IMR-90 (cell line): ENCODE data around the gene LAMB1.

- RRBS: 2% methylated on average over 17 of the region's 35 CpGs
CAGE:
- cytosol, long polyA plus RNA: no peak
- long polyA plus RNA: no peak
- nucleus, long polyA plus RNA: no peak
These were observed 1.0 kb downstream of the HBP1 start for GRCh38 chr7:107169629-107170379.

DNA sequence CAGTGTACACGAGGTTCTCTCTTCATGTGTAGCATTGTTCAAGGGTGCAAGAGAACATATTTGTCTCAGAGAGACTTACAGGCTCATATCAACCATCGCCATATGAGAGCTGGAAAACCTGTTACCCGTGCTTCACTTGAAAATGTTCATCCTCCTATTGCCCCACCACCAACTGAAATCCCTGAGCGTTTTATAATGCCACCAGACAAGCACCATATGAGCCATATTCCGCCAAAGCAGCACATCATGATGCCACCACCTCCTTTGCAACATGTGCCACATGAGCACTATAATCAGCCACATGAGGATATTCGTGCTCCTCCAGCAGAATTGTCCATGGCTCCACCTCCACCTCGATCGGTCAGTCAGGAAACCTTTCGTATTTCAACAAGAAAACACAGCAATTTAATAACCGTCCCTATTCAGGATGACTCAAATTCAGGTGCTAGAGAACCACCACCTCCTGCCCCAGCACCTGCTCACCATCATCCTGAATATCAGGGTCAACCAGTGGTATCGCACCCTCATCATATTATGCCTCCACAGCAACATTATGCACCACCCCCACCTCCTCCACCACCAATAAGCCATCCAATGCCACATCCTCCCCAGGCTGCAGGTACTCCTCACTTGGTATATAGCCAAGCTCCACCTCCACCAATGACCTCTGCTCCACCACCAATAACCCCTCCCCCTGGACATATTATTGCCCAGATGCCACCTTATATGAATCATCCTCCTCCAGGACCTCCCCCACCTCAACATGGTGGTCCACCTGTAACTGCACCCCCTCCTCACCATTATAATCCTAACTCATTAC, 14.4 kb downstream of the CBLL1 start:
- RRBS: no CpG with 5 or more reads among the region's 11 CpGs
CAGE:
- cytosol, long polyA plus RNA: no peak
- long polyA plus RNA: start-site peak on the minus strand centred at position 623 of the sequence, 140 bp wide, 44 and 49 reads in 2 replicates
- nucleus, long polyA plus RNA: no peak

DNA sequence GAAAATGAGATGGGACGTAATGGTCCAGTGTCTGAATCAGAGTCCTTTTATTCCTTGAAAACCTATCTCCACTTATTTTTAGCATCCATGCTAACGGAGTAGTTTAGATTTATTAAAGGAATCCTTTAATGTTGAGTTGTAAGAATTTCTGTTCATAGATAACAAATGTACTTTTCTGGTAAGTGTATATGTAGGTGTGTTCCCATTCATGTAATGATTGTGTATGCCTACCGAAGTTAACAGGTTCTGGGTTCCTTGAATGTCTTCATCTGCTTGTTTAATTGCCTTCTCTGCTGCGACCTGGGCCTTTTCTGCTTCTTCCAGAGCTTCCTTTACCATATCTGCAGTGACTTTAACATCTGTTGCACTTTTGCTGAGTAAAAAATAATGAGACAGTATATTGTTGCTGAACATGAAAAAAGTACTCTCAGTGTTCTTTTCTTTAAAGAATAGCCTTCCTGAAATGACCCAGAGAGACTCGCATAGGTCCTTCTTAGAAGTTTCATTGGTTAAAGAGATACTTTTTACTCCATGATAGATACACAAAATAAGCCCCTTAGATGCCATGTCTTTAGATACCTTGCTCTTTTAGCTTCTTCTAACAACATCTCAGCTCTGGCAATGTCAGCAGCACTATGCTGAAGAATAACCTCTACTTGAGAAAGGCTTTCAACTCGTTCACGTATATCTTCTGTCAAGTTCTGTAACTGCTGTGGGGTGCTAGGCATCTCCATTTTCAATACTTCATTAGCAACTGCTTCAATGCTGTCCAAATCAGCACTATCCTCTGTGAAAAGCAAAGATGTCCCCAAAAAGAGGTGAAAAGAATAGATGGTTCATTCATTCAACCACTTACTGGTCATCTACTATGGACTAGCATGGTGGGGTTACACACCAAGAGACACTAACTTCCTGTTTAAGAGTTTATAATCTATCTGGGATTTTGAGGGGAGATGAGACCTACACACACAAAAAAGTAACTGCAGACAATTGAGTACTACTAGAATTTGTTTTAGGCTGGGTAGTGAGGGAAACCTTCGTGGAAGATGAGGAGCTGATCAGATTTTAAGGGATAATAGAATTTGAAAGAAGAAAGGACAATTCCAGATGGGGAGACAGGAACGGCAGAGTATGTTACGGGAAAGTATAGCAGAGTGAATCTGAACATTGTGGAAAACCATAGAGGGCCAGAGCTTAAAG, 38.2 kb downstream of the DLD start:
- RRBS: no CpG with 5 or more reads among the region's 10 CpGs
CAGE:
- cytosol, long polyA plus RNA: no peak
- long polyA plus RNA: no peak
- nucleus, long polyA plus RNA: no peak

DNA sequence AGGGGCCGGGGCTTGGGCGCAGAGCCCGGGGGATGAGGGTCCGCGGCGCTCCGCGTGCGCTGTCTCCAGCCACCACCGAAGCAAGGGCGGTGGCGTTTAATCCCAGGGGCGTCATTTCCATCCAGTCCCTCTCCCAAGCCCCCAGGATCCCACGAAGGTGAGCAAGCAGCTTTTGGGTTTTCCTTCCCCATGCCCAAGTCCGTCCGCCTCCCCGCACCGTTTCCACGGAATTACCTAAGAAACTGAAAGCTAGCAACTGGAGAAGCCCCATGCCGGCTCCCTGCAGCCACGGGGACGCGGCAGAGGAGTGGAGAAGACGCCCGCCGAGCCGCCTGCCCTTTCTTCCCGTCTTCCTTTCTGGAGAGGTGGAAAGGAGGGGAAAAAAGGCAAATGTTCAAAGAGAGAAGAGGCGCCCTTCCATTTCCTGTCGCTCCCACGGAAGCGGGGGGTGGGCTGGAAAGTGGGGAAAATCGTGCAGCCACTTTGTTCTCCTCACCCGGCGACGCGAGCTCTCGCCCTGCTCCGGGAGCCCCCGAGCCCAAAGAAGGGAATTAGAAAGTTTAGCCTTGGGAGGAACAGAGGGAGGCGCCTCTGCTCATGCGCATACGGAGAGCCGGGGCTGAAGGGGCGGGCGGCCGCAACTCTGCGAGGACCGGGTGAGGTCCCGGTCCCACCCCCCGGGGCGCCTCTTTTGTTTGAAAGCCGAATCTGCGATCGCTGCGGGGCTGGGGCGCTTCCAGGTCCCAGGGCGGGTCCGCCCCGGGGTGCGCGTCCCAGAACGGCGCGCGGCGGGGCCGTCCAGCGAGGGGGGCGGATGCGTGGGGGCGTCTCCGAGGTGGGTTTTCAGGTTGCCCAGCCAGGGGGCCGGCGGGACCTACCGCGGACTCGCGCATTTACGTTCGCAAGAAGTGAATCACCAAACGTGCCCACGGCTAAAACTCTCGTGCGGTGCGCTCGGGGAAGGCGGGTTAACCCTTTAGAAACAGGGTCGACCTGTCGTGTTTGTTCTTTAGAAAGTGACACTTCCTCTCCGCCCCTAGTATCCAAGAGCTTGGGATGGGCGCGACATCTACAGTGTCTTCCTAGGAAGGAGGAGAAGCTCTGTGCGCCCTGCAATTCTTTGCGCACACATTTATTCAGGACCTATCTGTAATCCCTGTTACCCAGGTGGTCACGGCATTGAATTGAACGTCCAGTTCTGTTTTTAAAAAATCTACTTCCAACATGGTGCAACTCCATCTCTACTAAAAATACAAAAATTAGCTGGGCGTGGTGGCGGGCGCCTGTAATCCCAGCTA, at the start of gene LAMB1:
Gene LAMB1, minus strand, starts transcription at position 547 of the 1,298 bp plus-strand sequence.
- RRBS: 2% methylated on average over 29 of the region's 100 CpGs
CAGE:
- cytosol, long polyA plus RNA: start-site peak on the minus strand centred at position 405 of the sequence, 102 bp wide, 22 and 46 reads in 2 replicates; start-site peak on the minus strand centred at position 551 of the sequence, 74 bp wide, 230 and 453 reads in 2 replicates
- long polyA plus RNA: start-site peak on the minus strand centred at position 361 of the sequence, 14 bp wide, 22 and 26 reads in 2 replicates; start-site peak on the minus strand centred at position 540 of the sequence, 46 bp wide, 156 and 262 reads in 2 replicates
- nucleus, long polyA plus RNA: start-site peak on the minus strand centred at position 460 of the sequence, 206 bp wide, 385 and 556 reads in 2 replicates

- RRBS: no CpG with 5 or more reads among the region's 2 CpGs
CAGE:
- cytosol, long polyA plus RNA: no peak
- long polyA plus RNA: no peak
- nucleus, long polyA plus RNA: no peak
These were observed 35.9 kb downstream of the LAMB4 start for GRCh38 chr7:108094272-108094726.

GRCh38 chr7:108494008-108494614, 31.8 kb downstream of the PNPLA8 start:
- RRBS: no CpG with 5 or more reads among the region's 2 CpGs
CAGE:
- cytosol, long polyA plus RNA: no peak
- long polyA plus RNA: no peak
- nucleus, long polyA plus RNA: no peak

DNA sequence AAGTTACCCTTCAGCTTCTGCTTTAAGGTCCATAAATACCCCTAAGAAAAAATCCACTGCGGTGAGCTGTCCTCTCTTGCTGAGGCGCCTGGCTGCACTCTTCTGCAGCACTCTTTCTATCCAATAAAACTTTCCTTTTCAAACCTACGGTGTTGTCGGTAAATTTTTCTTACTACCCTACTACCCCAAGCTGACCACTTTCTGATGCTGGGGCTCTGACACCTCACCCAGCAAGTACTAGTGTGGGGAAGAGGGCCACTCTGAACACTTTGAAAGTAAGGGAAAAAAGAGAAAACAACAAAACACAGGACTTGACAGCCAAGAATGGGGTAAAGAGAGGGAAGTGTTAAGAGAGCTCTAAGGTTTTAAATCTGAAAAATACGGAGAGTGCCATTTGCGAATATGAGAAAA, 2.3 kb downstream of the PNPLA8 start:
- RRBS: no CpG with 5 or more reads among the region's 6 CpGs
CAGE:
- cytosol, long polyA plus RNA: no peak
- long polyA plus RNA: no peak
- nucleus, long polyA plus RNA: no peak

DNA sequence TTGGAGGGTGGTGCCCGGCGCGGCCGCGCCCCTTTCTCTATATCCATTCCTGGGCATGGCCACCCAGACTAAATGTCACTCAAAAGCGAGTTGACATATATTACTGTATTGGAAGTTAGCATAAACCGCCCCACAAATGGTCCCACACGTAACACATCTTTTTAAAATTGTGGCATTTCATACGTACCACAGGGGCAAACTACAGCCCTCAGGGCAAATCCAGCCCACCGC, 586 bp upstream of the PNPLA8 start:
- RRBS: no CpG with 5 or more reads among the region's 10 CpGs
CAGE:
- cytosol, long polyA plus RNA: no peak
- long polyA plus RNA: no peak
- nucleus, long polyA plus RNA: no peak

GRCh38 chr7:110870018-110870502, 220.9 kb upstream of the LRRN3 start:
- RRBS: no CpG with 5 or more reads among the region's 2 CpGs
CAGE:
- cytosol, long polyA plus RNA: no peak
- long polyA plus RNA: no peak
- nucleus, long polyA plus RNA: no peak

- RRBS: no CpG with 5 or more reads among the region's 7 CpGs
CAGE:
- cytosol, long polyA plus RNA: no peak
- long polyA plus RNA: no peak
- nucleus, long polyA plus RNA: no peak
These were observed 190.4 kb upstream of the LRRN3 start for GRCh38 chr7:110900438-110901024.

CAGE:
- cytosol, long polyA plus RNA: no peak
- long polyA plus RNA: no peak
- nucleus, long polyA plus RNA: no peak
These were observed 15.0 kb upstream of the LRRN3 start for GRCh38 chr7:111075938-111076332.

DNA sequence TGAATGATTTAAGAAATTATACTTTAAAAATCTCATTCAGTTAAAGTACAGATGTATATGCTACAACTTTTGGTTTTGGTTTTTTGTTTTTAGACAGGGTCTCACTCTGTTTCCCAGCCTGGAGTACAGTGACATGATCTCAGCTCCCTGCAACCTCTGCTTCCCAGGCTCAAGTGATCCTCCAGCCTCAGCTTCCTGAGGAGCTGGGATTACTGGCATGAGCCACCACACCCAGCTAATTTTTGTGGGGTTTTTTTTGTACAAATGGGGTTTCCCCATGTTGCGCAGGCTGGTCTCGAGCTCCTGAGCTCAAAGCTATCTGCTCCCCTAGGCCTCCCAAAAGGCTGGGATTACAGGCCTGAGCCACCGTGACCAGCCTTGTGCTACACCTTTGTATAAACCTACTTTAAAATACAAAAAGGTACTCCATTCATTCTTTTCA, 46.8 kb downstream of the LRRN3 start:
- RRBS: no CpG with 5 or more reads among the region's 3 CpGs
CAGE:
- cytosol, long polyA plus RNA: no peak
- long polyA plus RNA: no peak
- nucleus, long polyA plus RNA: no peak

DNA sequence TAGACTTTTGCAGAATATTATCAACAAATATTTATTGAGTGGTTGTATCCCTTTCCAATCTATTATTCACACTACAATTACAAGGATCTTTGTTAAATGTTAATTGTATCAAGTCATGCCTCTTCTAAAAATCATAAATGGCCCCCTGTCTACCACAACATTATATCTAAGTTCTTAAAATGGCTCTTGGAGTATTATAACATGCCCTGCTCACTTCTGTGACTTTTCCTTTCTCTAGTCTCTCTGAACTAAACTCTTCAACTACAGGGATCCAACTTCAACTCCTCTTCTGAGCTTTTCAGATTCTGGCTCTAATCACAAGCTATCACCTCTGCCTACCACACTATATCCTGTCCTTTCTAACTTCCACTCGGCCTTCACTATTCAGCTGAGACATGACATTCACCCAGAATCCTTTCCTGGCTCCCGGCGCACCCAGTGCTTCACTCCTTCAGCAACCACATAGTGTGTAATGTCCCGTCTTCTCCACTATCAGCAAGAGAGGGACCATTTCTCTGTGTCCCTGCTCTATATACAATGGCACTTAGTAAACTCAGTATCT, 219.1 kb downstream of the IMMP2L start:
- RRBS: no CpG with 5 or more reads among the region's 4 CpGs
CAGE:
- cytosol, long polyA plus RNA: no peak
- long polyA plus RNA: no peak
- nucleus, long polyA plus RNA: no peak

DNA sequence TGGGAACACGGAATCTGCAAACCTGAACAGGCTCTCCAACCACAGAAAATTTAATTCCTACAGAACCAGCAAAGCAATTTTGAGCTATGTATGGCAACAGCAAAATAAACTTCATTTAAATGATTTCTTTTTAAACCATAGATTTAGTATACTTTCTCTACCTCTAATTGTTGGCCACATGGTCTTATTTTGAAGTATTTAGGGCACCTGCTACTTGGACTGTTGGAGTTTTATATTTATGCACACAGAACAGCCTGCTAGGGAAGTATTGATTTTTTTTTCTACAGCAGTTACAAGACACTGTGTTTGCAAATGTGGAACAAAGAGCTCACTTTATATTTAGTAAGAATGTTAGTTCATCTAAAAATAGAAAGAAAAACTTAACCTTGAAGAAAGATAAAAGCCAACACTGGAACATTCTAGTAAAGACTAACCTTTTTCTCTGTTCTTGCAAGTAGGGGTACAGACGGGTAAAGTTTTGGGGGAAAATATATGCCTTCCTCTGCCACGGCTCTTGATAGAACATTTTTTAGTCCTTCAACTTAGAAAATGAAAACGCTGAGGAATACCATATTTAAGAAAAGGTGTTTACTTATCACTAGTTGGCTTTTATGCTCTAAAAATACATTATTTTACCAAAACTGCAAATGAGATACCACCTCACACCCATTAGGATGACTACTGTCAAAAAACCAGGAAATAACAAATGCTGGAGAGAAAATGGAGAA, 241.1 kb upstream of the IMMP2L start:
- RRBS: no CpG with 5 or more reads among the region's 4 CpGs
CAGE:
- cytosol, long polyA plus RNA: no peak
- long polyA plus RNA: no peak
- nucleus, long polyA plus RNA: no peak

GRCh38 chr7:111831078-111831943, 269.0 kb upstream of the IMMP2L start:
- RRBS: no CpG with 5 or more reads among the region's 5 CpGs
CAGE:
- cytosol, long polyA plus RNA: no peak
- long polyA plus RNA: no peak
- nucleus, long polyA plus RNA: no peak

DNA sequence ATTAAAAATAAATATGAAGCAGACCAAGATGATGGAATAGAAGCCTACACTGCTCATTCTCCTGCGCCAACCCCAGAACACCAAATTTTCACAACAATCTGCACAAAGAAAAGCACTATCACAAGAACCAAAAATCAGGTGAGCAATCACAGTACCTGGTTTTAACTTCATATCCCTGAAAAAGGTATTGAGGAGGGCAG, 316.0 kb upstream of the IMMP2L start:
- RRBS: no CpG with 5 or more reads among the region's 1 CpG
CAGE:
- cytosol, long polyA plus RNA: no peak
- long polyA plus RNA: no peak
- nucleus, long polyA plus RNA: no peak

- RRBS: no CpG with 5 or more reads among the region's 6 CpGs
CAGE:
- cytosol, long polyA plus RNA: no peak
- long polyA plus RNA: no peak
- nucleus, long polyA plus RNA: no peak
These were observed 245.1 kb downstream of the DOCK4 start for GRCh38 chr7:111960989-111961611.

- RRBS: no CpG with 5 or more reads among the region's 9 CpGs
CAGE:
- cytosol, long polyA plus RNA: no peak
- long polyA plus RNA: no peak
- nucleus, long polyA plus RNA: no peak
These were observed 114.8 kb downstream of the DOCK4 start for GRCh38 chr7:112091142-112092097.

DNA sequence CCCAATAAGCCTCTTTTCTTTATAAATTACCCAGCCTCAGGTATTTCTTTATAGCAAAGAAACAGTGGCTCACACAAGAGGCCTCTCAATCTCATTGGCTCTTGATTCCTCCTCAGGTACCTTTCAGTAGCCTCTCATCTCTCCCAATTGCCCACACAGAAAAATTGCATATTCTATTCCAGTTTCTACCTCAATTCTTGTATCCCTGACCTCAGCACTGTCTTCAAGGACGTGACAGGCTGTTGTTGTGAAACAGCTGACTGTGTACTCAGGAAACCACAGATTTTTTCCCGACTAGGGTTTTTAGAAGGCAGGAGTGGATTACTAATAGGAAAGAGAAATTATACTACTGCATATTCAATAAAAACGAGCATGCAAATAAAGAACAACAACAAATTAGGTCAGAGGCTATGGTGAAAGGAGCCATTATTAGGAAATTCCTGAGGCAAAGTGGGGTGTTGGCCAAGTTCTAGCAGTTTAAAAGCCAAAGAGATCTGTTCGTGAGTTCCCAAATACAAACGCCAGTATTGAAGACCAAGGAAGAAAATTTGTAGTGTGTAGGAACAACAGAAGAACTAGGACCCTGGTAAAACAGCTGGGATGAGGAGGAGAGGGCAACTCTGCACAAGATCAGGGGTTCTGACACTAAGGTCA, 93.4 kb downstream of the DOCK4 start:
- RRBS: no CpG with 5 or more reads among the region's 5 CpGs
CAGE:
- cytosol, long polyA plus RNA: no peak
- long polyA plus RNA: no peak
- nucleus, long polyA plus RNA: no peak

- RRBS: no CpG with 5 or more reads among the region's 6 CpGs
CAGE:
- cytosol, long polyA plus RNA: no peak
- long polyA plus RNA: no peak
- nucleus, long polyA plus RNA: no peak
These were observed 87.5 kb downstream of the DOCK4 start for GRCh38 chr7:112118501-112119221.